Smooth muscle cell (in vitro differentiated cells): ENCODE results near the genes TICAM2 and TMED7.

GRCh38 chr5:112347692-112348343 lies 71.3 kb downstream of the EPB41L4A start:
- RAMPAGE, long total RNA = no peak

- RAMPAGE, long total RNA = no peak
These were observed 14.1 kb downstream of the EPB41L4A start for GRCh38 chr5:112404741-112405578.

- RAMPAGE, long total RNA = start-site peak on the plus strand at chr5:112707575-112707611, 170 and 103 reads in 2 replicates
These were observed 30.0 kb upstream of the APC start for GRCh38 chr5:112707283-112708446.

DNA sequence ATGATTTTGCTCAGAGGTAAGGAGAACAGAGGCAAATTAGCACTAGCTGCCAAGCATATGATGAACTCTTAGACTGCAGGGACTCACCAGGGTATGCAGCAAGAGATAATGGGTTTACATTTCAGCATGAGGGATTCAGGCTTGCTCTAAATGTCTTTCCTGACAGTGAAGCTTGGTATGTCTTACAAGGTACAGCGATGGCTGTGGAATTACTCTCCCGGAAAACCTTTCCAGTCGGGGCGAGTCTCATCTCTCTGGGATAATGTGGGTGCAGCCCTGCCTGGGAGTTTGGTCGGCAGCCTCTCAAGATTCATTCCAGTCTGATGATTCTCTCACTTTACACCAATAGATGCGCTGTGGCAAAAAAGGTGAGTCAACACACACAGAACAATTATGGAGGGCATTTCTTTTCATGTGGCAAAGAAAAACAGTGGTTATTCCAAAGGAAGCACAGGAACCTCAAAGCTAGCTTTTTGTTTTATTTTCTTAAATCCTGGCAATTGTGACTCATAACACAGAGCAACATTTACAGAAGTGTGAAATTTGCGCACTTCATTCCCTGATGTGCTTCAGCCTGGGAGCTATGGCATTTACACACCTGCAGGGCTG lies 190.3 kb downstream of the DCP2 start:
- RAMPAGE, long total RNA = no peak

DNA sequence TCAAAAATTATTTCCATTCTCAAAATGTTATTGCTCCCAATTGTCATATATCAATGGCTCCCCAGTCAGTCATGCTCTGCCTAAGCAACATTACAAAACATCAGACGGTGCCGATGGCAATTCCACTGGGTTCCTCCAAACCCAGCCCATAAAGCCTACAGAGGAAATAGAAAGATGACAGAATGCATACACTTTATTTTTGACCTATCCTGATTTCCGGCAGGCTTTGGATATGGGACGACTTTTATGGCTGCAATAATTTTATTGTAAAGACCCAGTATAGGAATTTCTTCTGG lies 225.5 kb downstream of the TSSK1B start:
- RAMPAGE, long total RNA = no peak

- RAMPAGE, long total RNA = no peak
These were observed 166.7 kb downstream of the TSSK1B start for GRCh38 chr5:113267832-113268788.

DNA sequence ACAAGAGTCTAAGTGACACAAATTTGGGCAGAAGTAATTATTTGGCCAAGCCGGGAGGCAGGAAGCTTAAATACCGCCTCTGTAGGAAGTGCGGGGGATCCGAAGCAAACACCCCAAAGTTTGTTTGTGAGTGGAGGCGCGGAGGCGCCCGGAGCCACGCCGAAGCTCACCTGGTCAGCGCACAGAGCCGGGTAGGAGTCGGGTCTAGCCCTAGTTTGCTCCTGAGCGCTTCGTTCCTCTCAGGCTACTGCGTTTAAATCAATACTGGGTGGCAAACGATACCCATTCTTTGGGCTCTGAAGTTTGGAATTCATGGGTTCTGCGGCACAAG lies 865 bp downstream of the MCC start:
- RAMPAGE, long total RNA = no peak

DNA sequence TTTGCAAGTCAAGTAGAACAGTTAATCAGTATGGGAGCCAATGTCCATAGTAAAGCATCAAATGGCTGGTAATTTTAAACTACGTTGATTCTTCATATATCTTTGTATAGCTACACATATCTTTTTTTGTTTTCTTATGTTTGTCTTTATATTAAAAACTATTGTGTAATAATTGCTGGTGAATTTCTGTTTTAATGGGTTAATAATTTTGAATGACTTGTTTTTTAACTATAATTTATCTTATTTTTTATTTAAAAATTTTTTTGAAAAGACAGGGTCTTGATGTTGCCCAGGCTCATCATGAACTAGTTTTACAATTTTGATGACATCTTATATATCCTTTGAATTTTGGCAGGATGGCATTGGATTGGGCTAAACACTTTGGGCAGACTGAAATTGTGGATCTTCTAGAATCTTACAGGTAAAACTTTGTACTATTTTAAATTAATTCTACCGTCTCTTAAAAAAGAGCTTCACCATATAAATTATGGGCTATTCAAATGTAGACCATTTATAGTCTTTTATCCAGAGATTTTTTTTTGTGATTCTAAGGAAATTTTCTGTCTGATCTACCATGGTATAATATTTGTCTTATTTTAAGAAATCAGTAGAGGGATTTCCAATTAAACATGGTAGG lies 35.2 kb downstream of the YTHDC2 start:
- RAMPAGE, long total RNA = no peak

DNA sequence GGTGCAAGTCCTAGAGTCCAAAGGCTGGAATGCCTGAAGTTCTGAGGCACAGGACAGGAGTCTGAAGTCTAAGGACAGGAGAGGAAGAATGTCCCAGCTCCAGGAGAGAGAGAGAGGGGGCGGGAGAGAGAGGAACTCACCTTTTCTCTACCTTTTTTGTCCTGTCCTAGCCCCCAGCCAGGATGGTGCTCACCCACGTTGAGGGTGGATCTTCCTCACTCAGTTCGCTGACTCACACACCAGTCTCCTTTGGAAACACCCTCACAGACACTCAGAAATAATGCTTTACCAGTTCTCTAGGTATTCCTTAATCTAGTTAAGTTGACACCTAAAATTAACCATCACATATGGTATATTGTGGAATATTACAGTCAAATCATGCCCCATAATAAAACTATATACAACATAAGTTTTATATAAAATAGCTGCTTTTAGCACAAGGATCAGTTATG lies 49.7 kb downstream of the KCNN2 start:
- RAMPAGE, long total RNA = no peak

- RAMPAGE, long total RNA = no peak
These were observed 39.2 kb upstream of the TRIM36 start for GRCh38 chr5:115208483-115209663.

DNA sequence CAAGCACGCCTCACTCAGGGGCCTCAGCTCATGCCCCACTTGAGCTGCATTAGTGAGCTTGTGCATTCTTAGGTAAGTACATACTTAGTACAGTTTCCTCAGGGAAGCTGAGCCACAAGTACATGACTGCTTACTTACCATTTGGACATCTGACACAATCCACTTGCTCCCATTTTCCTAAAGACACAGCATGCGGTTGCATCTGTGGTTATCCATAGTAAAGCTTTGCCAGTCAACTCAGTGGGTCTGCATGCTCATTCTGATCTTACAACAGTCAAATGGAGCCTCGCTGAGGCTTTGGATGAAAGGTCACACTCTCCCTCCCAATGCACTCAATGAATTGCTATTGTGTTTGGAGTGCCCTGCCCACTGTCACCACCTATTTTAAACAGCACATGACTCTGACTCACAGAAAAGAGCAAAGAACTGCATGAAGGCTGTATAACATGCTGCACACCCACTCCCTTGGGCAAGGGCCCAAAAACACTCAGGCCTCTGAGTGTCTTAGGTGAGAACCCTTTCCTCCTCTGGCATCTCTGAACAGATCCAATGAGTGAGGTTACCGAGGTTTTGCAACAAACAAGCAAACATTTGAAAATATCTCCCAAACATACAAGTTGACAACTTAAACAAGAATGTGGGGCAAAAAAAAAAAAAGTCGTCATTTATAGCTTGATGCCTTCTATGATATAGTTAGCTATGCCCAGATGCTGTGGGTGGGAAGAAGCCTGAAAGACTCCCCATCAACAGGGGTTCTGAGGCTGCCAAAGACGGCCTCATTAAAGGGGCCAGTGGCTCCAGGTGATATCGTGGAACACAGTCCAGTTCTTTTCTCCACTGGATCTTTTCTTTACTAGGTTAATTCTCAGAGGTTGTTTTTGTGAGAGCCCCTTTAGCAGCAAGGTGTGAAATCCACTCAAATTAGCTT lies 118.8 kb upstream of the CCDC112 start:
- RAMPAGE, long total RNA = no peak

GRCh38 chr5:115418621-115419176 lies 122.2 kb upstream of the CCDC112 start:
- RAMPAGE, long total RNA = no peak

GRCh38 chr5:115544940-115545198 lies 294 bp upstream of the FEM1C start:
- RAMPAGE, long total RNA = no peak

- RAMPAGE, long total RNA = no peak
These were observed at the start of gene TICAM2 for GRCh38 chr5:115601559-115602630. TSS of gene TICAM2 (minus strand) at chr5:115602479.

DNA sequence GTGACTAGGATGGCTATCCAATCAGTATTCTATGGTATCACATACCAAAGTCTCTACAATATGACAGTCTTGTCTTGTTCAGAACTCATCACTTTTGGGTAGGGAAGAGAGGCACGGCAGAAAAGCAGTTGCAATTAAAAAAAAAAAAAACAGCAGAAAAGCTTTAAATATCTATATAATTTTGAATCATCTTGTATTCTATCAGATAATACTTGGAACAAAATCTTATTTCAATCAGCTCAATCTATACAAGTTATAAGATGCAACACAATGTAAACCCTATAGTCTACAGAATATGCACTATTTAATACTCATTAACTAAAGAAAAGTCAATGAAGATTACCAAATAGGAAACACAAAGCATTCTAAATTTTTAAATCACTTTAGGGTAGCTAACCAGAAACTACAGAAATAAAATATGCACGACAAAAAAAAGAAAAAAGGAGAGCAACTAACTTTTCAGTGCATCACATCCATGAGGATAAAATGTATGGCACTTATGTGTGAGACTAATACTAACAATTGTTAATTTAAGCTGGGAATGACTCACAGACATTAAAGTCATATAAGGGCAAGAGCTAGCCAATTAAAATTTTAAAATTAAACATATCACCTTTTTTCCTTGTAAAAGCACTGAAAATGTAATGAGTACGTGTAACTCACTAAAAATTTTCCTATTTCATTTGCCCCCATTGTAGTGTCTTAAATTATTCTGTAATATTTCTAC lies 10.9 kb downstream of the TMED7 start:
- RAMPAGE, long total RNA = no peak

GRCh38 chr5:115625162-115626304 lies at the start of gene TMED7:
TSS of gene TMED7 (minus strand) at chr5:115626036.
- RAMPAGE, long total RNA = no peak

GRCh38 chr5:115626305-115626458 lies 346 bp upstream of the TMED7 start:
- RAMPAGE, long total RNA = no peak

- RAMPAGE, long total RNA = no peak
These were observed 601 bp upstream of the TMED7 start for GRCh38 chr5:115626459-115626814.

DNA sequence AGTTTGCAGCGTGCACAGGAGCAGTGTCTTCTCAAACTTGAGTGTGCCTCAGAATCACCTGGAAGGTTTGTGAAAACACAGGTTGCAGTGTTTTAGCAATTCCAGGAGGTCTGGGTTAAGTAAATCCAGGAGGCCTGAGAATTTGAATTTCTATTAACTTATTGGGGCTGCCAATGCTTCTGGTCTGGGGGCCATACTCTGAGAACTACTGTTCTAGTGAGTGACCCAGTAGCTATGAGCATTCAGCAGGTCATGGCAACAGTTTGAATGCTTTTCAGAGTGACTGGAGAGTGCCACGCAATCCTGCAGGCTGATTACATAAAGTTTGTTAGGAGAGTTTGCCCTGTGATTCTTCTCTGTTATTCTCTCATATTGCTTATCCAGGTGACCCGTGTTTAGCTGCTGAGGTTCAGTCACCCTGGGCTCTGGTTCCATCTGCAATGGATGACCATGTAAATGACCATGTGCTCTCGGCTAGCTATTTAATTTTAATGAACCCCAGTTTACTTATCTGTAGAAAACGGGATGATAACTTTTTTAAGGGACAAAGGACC lies 22.2 kb upstream of the TMED7 start:
- RAMPAGE, long total RNA = no peak

DNA sequence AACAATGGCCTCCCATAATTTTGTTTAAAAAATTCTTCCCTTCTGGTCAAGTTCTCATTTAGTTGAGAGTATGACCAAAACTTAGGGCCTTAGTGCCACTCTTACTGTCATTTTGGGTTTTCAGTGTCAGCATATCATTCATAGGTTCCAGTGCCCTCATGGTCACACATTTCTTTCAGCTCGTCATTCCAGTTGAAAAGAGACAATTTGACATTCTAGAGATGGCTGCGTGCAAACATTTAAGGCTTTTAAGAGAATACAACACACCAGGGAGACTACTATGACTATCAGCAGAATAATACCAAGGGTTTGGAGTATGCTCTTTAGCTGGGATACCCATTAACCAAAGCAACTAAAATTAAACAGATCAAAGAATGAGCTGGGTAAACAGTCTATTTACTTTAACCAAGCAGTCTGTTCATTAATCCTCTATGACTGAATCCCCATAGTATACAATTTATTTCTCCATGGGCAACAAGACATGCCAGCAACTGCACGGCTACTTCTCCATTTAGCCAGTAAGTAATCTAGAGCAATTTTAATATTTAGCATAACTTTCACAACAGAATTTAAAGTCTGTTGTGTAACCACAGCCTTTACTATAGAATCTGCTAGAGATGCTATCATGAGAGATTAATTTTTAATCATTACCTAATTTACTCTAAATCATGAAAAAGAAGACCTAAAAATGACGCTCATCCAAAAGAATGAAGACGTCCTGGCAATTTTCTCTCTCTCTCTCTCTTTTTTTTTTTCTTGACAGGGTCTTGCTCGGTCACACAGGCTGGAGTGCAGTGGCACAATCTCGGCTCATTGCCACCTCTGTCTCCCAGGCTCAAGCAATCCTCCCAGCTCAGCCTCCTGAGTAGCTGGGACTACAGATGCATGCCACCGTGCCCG lies 77.6 kb downstream of the CDO1 start:
- RAMPAGE, long total RNA = no peak